PFSK-1 (cell line): ENCODE data around the genes ZNF367 and ZNF510.

DNA sequence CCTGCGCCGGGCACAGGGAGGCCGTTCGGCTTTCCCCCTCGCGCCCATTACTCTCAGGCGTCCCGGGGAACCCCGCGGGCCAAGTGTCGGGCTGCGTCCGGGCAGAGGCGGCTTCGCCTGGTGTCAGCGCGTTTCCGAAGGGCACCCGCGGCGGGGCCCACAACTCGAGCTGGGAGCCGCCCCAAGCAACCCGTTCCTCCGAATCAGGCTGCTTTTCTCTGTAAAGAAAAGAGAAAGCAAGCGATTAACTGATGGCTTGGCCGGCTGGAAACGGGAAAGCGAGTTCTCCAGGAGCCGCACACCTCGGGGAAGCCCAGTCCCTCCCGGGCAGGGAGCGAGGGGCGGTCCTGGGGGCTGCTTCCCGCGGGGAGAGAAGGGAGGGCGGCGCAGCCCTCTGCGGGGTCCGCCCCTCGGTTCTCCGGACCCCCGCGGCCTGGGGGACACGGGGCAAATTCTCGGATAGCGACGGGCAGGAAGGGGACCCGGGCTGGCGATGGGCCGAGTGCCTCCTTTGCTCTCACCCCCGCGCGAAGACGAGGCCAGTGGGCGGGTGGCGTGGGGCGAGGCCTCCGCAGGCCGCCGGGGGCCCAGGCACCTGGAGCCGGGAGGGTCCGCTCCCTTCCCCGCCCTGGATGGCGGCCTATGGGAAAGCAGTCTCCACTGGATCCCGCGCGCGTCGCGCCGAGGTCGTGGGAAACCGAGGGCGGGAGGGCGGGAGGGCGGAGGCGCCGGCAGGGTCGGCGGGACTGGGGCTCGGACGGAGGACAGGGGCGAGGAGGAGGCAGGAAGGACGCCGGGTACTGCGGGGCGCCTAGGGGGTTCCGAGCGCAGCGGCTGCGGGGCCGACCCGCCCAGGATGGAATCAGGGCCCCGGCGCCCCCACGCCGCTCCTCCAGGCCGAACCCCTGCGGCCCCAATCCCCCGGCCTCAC, 145.8 kb downstream of the ERCC6L2 start:
- RRBS = 90% methylated on average over 61 of the region's 101 CpGs

DNA sequence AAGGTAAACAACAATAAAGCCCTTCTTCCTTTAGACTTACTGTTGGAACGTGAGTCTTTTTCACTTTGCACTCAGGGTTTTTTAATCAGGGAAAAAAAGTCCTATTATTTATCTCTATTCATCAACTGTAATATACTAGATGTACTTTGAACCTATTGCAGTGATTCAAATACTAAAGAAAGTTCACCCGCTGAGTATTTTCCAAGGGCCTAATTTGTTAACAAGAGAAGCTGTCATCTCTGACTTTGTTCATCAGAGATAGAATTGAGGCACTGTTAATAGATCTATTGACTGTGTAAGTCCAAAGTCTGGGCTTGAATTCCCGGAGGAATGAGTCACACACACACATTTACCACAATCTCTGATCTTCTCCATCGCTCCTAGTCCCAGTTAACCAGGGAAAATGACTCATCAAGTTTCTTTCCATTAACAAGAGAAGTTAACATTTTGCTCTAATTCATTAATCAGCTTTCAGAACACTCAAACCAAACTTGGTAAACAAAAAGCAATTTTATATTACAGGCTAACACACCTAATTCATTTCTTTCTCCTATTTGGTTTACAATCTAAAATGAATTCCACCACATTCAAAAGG, 37.7 kb upstream of the HSD17B3 start:
- RRBS = no CpG with 5 or more reads among the region's 4 CpGs

- RRBS = no CpG with 5 or more reads among the region's 5 CpGs
These were observed 7.7 kb upstream of the SLC35D2 start for GRCh38 chr9:96391044-96391709.

DNA sequence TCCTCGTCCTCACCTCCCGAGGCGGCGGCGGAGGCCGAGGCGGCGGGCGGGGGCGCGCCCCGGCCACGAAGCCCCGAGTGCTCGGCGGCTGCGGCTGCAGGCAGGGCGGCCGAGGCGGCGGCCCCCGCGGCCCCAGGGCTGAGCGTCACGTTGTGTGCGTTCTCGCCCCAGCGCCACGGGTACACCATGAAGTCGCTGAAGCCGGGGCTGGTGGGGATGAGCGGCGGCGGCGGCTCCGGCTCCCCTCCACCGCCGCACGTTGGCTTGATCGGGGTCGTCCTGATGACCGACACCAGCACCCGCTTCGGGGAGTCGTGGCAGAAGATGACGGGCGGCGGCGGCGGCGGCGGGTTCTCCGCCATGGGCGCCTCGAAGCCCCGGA, 532 bp downstream of the ZNF367 start:
- RRBS = no CpG with 5 or more reads among the region's 56 CpGs

- RRBS = 1% methylated on average over 56 of the region's 89 CpGs
These were observed at the start of gene ZNF367 for GRCh38 chr9:96418029-96418796. Gene ZNF367, minus strand, starts transcription at chr9:96418370.

GRCh38 chr9:96451115-96451673, 1.2 kb downstream of the HABP4 start:
- RRBS = under 1% methylated on average over 3 of the region's 28 CpGs

DNA sequence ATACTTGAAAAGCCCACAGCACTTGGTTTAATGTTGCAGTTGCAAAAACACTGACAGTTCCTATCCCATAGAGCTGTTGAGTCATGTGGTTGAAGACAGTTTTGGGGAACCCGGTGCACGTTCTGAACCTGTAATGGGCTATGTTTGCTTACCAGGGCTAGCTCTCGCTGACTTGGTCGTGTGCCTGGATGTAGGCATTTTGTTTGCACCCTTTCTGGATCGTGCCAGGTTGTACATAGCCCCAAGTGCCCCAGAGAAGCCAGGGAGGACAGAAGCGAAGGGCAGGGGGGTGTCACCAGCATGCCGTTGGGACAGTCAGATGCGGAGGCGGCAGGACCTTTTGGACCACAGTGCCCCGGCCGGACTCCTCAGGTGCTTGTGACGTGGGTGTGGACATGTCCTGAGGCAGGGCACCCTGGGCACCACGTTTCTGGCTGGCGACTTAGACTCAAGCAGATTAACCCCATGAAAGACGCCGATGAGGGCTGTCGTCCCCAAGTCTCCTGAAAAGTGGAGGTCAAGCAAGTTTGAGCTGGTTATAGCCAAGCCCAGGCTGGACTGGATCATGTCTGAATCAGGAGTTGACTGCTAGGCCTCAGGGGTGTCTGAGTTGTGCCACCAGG, 41.9 kb downstream of the HABP4 start:
- RRBS = no CpG with 5 or more reads among the region's 17 CpGs

- RRBS = 34% methylated on average over 21 of the region's 78 CpGs
These were observed 52.8 kb downstream of the CDC14B start for GRCh38 chr9:96566485-96567665.

DNA sequence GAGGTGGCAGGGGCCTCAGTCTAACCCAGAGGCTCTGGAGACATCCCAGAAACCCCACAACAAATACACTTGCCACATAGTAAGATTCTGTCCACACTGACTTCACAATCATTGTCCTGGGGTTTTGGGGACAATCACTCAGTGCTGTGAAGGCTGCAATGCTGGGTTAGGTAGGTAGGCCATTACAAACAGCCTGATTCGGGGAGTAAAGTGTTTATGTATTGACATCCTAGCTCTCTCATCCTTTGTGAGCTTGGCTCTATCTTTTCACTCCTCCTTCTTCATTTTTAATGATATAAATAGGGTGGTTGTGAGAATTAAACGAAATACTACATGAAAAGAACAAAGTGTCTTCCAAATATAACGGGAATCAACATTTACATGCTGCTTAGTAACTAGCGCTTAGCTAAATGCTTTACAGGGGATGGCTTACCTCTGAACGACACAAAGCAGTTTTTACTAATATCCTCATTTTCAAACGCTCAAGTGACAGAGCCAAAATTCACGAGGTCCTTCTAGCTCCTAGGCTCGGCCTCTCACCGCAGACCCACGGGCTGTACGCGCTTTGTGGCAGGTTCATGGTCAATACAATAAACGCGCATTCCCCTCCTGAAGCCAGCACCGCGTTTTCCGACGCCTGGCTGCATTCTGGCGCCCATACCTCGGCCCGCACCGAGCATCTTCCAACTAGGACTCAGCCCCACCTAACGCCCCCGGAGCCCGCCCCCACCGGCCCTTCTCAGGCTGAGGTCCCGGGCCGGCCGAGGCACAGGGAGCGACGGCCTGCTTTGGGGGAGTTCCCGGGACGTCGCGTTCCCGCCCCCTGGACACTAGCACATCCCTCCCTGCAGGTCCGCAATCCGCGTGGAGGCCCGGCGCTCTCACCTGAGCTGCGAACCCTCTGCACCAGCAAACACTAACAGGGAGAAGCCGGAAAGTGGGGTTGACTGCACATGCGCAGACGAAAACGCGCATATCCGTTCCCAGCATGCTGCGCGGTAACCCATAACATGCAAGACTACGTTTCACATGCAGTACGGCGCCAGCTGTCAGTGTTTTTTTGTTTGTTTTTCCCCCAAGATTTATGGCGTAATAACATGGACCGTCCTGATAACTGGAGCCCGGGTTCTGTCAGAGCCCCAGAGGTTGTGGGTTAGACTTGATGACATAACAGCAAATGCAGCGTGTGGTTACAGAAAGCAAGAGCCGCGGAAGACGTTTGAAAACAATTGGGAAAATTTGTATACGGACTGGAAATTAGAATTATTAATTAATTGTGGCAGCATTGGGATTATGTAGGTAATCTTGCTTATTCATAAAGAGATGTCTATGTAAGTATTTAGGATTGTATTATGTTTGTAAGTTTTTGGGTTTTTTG, at the start of gene ZNF510:
Gene ZNF510, minus strand, starts transcription at position 939 of the 1,378 bp plus-strand sequence.
- RRBS = under 1% methylated on average over 14 of the region's 61 CpGs

GRCh38 chr9:96859828-96860149, 5.5 kb upstream of the ZNF782 start:
- RRBS = no CpG with 5 or more reads among the region's 5 CpGs

- RRBS = no CpG with 5 or more reads among the region's 23 CpGs
These were observed 24.9 kb upstream of the TDRD7 start for GRCh38 chr9:97386919-97387447.

DNA sequence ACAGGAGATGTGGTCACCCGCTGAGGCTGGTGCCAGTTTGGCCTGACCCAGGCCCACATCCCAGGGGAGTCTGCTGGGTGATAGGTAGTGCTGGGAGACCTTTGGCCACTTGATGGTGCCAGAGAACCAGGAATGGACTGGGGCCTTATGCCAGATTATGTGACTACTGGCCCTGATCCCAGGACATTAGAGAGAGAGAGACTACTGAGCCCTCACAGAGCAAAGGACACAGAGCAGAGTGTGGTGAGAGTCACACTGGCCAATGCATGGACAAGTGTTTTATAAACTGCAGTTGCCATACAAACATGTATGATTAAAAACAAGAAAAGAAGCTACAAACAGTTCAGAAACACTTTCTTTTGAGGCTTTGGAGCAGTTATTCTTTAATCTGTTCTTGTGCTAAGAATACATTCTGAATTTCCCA, 32.8 kb upstream of the TMOD1 start:
- RRBS = no CpG with 5 or more reads among the region's 1 CpG

- RRBS = 3% methylated on average over 13 of the region's 23 CpGs
These were observed 207 bp upstream of the TMOD1 start for GRCh38 chr9:97501342-97501575.

GRCh38 chr9:97662701-97663292, 29.2 kb downstream of the NCBP1 start:
- RRBS = no CpG with 5 or more reads among the region's 2 CpGs

DNA sequence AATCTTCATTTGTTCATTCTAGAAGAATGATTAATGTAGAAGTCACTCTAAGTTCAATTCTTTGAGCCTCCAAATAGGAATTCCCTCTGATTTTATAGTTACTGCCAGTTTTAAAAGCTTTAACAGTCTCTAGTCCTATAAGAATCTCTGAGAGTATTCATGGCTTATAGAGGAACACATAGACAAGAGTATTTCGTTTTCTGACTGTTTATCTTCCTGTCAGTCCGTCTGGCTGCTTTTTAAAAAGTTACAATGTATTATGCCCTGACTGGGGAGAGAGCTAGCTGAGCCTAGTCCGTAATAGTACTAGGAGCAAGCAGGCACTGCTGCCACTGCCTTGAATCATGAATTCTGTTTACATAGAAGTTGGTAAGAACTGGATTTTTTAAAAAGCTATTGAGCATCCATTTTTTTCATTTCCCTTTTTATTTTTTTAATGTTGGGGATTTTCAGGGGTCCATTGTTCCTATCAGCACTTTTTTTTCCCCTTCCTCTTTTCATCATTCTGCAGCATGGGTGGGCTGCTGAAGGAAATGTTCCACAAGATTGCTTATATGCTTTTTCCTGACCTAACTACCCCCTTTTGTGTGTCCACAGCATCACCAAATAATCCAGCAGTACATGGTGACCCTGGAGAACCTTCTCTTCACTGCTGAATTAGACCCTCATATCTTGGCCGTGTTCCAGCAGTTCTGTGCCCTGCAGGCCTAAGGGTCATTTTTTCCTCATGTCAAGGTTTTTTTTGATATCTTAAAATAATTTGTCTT, 26.5 kb downstream of the XPA start:
- RRBS = no CpG with 5 or more reads among the region's 4 CpGs

DNA sequence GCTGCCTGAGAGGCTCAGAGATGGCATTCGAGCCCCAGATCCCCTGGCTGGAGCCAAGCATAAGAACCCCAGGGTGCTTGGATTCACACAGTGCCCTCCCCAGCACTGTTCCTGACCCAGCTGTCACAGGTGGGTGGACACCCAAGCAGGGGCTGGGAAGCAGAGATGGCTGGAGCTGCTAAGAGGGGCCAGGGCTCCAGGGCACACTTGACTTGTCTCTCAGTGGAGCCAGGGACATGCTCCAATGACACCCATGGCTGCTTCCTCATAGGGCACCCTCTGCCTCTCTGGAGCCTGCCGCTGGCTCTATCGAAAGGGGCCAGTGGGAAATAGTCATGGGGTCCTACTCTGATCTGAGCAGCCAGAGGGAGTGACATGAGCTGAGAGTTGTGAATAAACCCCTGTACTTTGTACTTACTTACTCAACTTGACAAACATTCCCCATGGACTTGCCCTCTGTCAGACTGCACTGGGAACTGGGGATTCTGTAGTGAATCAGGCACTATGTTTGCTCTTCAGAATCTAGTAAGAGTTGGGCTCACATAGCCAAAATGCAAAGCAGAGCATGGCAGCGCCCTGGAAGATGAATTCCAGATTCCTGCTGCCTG, 62.7 kb upstream of the XPA start:
- RRBS = no CpG with 5 or more reads among the region's 4 CpGs

GRCh38 chr9:97802160-97802788, 50.8 kb upstream of the FOXE1 start:
- RRBS = no CpG with 5 or more reads among the region's 10 CpGs

DNA sequence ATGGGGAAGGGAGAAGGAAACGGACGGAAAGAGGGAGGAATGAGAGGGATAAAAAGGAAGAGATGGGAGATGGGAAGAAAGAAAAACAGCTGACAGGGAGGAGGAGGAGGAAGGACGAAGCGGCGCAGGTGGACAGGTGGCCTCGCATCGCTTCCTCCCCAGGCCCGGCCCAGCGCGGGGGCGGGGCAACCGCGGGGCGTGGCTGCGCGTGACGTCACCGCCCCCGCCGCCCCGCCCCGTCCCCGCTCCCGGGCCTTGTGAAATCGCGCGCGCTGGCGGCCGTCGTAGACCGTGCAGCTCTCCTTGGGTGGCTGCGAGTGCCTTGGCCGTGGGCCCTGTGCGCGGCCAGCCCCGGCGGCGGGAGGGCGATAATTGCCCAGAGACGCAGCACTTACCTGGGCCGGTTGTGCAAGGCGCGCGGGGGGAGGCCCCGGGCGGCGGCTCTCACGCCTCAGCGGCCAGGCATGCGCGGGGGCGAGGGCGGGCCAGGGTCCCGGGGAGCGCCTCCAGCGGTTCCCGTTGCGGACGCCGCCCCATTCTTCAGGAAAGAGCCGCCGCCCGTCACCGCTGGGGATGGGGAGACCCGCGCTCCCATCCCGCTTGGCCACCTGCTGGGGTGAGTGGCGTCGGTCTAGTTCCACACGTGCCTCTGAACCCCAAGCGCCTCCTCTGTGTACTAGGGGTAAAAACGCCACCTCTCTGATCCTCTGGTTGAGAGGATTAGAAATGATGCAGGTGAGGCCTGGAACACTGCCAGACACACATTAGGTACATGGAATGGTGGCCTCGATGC, 49.5 kb upstream of the FOXE1 start:
- RRBS = 3% methylated on average over 40 of the region's 74 CpGs

GRCh38 chr9:97910133-97910718, 12.1 kb downstream of the TRMO start:
- RRBS = no CpG with 5 or more reads among the region's 8 CpGs

GRCh38 chr9:97994082-97994833, 11.1 kb downstream of the ANP32B start:
- RRBS = no CpG with 5 or more reads among the region's 5 CpGs